Cerebral cortex (tissue), 2 donors: Measurements from ENCODE around the gene GOLGA1.

DNA sequence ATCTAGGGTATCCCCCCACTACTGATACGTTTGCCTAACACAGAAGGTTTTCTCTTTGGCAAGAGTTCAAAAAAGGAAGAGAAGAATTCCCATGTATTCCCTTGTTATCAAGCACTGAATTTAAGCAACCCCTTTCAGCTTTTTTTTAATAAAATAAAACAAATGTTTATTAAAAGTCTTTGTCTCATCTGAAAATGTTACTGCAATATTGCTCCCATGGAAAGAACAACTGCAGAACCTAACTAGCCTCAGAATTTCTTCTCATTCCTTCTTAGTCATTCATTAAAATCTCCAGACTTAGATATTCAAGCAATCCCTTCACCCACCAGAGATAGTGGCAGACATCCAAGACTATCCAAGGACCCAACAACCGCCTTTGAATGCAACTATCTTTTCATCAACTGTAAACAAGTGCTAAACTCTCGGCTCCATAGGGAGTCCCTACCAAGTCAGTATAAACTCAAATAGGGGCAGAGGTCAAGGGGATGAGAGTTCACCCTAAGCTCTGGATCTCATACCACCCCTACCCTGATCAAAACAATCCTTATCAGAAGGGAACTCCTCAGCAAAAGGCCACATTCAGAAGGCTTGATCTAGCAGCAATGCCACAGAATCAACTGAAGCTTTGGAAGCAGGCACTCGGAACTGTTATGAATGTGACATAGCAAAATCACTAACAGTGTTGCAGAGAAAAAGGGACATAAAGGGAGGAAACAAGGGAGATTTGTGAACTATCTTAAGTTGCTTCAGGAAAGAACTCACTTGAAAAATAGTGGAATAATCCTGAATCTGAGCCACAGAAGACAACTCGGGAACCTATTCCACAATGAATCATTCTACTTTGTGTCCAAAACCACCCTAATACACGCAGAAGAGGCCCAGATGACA lies 50.0 kb downstream of the NR6A1 start:
- PRO-cap, 2 experiments, result no peak in any of the 2 experiments

DNA sequence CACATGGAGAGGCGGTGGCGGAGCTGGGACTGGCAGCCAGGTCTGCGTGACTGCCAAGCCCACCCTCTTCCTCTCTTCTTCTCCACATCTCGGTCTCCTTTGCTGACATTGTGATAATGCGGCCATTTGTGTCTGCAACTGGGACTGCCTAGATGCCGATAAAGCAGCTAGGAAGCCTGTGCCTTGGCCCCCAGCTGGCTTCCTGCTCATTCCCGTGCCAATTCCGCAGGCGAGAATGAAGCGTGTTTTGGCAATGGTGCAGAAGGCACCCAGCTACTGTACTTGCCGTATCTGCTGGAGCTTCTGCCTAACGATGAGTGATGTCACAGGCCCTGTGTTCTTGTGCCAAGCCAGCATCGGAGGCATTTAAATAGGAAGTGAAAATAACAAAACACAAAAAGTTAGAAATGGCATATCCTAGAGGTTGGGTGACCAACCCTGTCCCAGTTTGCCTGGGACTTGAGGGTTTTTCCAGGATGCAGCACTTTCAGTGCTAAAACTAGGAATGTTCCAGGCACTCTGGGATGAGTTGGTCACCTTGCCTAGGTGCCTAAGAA lies 23.6 kb downstream of the OLFML2A start:
- PRO-cap, 2 experiments, result no peak in any of the 2 experiments

DNA sequence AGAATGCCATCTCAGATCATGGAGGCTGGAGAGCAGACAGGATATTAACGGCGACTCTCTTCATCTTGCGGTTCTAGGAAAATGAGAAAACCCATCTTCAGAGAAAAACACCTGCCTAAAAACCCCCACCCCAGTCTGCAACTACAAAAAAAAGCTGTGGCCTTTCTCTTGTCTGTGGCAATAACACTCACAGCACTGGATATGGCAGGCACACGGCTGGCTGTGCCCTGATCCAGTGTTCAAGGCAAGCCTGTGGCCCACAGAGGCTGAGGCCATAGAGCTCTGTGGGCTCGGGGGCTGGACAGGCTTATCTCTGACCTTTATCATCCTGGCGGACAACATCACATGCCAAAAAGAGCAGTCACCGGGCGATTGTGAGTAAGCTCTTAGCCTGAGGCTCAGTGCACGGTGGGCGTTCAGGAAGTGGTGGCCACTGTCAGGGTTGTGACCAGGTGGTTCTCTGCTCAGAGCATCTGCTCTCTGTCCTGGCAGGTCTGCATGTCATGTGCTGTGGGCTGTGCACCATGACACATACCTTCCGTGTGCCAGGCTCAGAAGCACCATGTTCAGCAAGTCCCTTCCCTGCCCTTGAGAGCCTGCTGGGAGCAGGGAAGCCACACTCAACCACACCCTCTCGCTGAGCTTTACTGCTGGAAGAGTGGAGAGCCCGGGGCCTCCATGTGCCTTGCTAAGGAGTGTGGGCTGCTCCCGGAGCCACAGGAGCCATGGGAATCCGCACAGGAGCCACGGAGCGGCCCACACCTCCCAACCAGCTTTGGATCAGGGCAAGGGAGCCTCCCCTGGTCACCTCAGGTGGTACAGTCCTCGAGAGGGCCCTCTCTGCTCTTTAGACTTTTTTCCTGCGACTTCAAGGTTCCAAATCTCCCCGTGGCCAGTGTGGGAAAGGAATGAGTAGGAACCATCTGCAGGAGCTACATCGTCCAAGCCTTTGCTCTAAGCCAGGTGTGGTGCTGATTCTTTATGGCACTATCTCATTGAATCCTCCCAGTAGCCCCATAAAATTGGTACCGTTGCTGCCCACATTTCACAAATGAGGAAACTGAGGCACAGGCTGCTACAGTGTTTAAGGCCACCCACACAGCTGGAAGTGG lies 34.5 kb upstream of the WDR38 start:
- PRO-cap, 2 experiments, result no peak in any of the 2 experiments

- PRO-cap, 2 experiments, result no peak in any of the 2 experiments
These were observed 32.3 kb downstream of the ARPC5L start for GRCh38 chr9:124894100-124894668.

DNA sequence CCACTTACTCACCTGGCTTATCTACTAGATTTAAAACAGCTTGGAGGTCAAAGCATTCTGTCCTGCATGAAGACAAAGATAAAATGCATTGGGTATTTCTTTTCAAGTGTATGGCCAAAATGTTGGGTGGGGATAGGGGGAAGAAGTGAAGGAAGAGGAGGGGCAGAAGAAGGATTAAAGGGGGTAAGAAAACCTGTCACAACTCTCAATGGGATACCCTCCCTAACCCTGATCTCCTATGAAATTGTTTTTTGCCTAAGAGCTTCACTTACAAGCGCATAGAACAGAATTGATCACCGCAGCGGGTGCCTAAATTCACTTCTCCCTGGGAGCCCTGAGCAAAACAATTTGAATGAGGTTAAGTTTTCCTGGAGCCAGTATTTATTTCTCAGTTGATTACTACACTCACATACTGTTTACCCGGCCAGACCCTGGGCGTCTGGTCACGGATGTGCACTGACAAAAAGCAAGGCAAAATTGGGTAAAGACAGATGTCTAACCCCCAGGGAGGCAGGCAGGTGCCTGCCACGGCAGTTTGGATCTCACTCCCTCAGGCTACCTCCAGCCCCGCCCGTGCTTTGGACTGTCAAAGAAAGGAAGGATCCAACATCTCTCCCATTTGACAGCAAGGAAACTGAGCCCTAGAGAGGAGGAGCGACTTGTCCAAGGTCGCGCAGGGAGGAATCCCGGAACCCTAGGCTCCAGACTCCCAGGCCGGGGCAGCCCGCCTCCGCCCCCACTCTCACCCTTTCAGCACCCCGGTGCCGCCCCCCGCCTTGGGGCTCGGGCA lies 594 bp downstream of the GOLGA1 start:
- PRO-cap, 2 experiments, result no peak in any of the 2 experiments

- PRO-cap, 2 experiments, result peak in 1 of 2 experiments; most common plus-strand start chr9:124941178 (in 1); most common minus-strand start chr9:124940959 (in 1)
These were observed at the start of gene GOLGA1 for GRCh38 chr9:124940884-124941699. GOLGA1 (minus strand) TSS chr9:124941083.

DNA sequence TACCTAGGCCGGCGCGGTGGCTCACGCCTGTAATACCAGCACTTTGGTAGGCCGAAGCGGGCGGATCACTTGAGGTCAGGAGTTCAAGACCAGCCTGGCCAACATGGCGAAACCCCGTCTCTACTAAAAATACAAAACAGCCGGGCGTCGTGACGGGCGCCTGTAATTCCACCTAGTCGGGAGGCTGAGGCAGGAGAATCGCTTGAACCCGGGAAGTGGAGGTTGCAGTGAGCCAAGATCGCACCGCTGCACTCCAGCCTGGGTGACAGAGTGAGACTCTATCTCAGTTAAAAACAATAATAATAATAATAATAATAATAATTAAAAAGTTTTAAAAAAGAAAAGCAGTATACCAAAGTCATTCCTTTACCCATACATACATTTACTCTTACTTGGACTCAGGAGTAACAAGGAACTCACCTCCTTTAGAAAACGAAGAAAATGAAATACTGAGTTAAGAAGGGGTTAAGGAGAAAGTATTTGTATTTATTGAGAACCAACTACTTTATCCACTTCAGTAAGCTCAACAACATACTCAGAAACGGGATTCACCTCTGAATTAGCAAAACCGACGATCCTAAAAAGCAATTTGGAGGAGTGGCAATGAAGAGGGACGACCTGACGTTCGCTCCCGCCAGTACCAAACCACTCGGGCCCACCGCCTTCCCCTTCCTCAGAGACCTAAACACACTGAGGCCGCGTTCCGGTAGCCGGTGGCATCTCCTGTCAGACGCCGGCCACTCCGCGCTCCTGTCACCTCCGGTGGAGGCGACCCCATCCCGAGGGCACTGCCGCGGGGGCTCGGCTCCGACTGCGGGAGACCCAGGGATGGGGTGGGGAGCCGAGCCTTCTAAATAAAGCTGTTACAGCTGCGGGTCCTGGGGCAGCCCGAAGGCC lies 856 bp downstream of the PPP6C start:
- PRO-cap, 2 experiments, result no peak in any of the 2 experiments

GRCh38 chr9:125315464-125316266 lies 54.0 kb downstream of the GAPVD1 start:
- PRO-cap, 2 experiments, result no peak in any of the 2 experiments

DNA sequence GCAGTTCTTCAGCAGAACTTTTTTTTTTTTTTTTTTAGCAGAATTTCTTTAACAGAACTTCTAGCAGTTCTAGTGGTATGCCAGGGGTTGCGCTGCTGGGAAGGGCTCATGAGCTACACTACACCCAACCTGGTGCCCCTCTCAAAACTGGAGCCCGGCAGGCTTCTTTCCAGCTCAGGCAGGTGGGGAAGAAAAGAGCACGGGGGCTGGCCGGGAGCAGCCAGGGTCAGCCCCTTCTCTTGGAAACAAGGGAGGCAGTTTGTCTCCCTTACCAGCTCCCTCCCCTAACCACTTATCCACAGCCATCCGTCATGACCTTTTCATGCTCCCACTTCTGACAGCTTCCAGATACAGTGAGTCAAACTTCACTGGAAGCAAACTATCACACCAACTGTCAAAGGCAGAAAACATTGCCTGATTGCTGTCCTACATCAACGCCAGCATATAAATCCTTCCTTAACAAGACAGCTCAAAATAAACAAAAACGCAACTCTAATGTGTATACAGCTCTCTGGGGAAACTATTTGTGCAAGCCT lies 211.5 kb downstream of the GAPVD1 start:
- PRO-cap, 2 experiments, result no peak in any of the 2 experiments

- PRO-cap, 2 experiments, result no peak in any of the 2 experiments
These were observed 221.6 kb downstream of the MAPKAP1 start for GRCh38 chr9:125485393-125485805.

DNA sequence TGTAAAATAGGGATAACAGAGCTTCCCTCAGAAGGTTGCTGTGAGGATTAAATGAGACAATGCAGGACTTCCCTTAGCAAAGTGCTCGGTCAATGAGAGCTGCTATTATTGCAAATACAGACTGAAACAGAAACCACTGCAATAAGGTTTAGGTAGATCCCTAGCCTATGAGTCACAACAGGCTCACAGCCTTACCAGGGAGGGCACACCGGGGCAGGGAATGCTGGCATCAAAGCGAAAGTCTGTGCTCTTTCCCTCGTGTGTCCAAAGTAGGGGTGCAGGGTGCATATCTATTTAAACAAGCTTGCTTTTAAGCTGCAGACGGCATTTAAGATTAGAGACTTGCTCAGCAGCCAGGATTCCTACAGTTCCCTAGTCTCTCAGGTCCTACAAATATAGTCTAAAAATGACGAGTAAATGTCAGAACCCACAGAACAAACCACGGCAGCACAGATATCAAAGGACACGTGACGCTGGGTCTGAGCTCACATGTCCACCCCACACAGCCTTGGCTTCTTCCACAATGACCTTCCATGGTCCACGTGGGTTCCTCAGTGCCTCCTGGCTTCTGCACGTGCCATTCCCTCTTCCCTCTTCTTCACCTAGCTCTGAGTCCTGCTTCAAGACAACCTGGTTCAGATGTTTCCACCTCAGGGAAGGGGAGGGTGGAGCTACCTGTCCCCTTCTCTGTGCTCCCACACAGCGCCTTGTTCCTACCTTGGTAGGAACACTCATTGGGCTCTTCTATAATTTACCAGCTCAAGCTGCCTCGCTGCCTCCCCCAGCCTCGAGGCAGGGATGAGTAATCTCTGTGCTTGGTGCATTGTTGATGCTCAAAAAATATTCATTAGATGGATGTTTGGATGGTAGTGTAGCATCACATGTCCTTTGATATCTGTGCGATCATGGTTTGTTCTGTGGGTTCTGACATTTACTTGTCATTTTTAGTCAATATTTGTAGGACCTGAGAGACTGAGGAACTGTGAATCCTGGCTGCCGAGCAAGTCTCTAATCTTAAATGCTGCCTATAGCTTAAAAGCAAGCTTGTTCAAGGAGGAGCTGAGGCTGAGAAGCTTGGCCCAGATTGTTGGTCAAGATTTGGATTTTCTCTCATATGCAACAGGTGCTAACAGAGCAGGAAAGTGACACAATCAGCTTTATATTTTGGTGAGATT lies 193.0 kb downstream of the MAPKAP1 start:
- PRO-cap, 2 experiments, result peak in 1 of 2 experiments; most common plus-strand start position 847 of the sequence (in 1); most common minus-strand start position 736 of the sequence (in 1)

- PRO-cap, 2 experiments, result peak in 1 of 2 experiments; most common plus-strand start chr9:125746708 (in 1)
These were observed 686 bp upstream of the PBX3 start for GRCh38 chr9:125746592-125746781.

DNA sequence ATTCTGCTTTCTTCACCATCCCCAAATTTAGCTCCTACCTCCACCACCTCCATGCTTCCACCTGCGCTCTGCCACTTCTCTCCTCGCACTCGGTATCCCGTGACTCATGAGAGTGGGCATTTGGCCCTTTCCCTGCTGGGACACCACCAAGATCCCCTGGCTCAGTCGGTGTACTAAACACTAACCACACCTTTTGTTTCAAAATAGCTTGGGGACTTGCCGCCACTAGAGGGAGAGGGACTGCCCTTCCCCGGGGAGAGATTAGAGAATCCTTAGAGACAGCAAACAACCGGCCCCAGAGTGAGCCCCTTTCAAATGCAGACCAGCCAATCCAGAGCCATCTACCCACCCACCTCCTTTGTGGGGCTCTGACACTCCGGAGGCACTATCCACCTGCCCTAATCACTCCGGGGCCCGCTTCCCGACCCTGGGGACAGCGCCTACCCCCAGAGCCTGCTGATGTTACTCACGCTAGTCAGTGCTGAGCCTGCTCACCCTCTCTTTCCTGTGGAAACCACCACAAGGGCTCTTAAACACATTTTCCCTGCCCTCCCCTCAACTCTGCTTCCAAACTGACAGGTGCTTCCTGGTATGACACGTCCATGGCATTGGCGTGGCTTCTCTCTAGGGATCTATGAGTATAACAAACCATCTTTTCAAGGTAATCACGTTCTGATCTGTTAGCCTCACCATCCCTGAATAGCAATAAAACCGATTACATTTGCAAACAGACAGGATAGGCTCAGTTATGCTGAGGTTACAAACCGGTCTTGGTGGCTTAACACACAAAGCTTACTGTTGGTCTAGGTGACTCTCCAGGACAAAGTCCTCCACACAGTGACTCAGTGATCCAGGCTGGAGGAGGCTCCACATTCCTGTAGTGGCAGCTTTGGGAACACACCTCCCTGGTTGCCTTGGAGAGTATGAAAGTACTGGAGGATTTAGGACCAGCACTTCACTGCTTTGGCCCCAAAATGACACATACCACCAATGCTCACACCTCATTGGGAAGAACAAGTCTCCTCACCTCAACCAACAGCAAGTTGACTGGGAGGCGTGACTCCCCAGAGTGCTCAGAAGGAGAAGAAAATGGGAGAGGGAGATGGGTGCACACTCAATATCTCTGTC lies 180.1 kb upstream of the MVB12B start:
- PRO-cap, 2 experiments, result no peak in any of the 2 experiments

- PRO-cap, 2 experiments, result no peak in any of the 2 experiments
These were observed 17.2 kb upstream of the MVB12B start for GRCh38 chr9:126309492-126309767.

GRCh38 chr9:126367674-126368182 lies 41.1 kb downstream of the MVB12B start:
- PRO-cap, 2 experiments, result no peak in any of the 2 experiments

DNA sequence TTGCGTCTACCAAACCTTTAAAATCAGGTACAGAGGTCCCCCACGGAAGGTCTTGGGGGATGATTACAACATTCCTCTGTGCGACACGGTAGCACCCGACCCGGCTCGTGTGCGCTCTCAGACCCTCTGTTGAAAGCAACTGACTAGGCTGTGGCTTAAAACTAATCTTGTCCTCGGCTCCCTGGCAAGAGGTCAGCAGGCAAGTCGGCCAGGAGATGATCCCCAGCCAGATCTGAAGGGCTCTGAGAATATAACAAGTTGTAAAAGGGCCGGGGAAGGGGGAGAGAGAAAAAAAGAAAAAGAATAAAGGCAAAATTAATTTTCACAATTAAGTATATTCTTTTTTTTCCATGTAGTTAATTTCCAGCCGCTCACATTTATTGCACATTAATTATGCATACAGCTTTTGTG lies 92.6 kb upstream of the LMX1B start:
- PRO-cap, 2 experiments, result no peak in any of the 2 experiments

GRCh38 chr9:126523465-126524168 lies 90.1 kb upstream of the LMX1B start:
- PRO-cap, 2 experiments, result no peak in any of the 2 experiments

- PRO-cap, 2 experiments, result no peak in any of the 2 experiments
These were observed 88.4 kb upstream of the LMX1B start for GRCh38 chr9:126525356-126525774.

DNA sequence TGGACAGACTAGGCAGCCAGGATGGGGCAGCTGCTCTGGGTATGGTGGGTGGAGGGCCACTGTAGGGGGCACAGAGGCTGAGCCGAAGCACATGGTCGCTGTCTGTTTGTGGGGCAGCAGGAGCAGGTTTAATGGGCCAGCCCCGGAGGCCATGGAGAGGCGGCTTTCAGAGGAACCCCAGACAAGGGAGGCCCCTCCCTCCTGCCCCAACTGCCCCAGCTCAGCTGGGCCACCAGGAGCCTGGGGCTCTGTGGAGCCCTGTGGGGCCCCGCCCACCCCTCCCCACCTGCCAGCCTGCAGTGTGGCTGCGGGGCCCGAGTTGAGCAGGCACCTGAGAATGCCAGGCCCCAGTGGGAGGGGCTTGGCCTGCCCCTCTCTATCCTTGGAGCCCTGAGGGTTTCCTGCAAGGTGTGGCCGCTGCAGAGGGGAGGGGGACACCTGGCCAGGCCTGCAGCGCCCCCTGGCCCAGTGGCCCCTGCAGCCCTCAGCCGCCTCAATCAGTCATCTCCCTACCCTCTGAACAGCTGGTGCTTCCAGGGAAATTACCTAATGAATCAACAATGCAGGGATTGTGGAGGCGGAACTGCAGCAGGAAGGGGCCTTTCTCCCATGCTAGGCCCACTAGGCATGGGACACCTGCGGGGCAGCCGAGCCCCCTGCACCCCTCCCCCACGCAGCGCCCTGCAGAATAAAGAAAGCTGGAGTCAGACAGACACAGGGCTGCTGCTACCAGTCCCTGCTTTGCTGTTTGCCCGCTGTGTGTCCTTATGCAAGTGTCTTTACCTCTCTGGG lies 47.9 kb downstream of the LMX1B start:
- PRO-cap, 2 experiments, result no peak in any of the 2 experiments

GRCh38 chr9:127090536-127091200 lies 31.8 kb downstream of the ANGPTL2 start:
- PRO-cap, 2 experiments, result no peak in any of the 2 experiments